Neural progenitor cell (in vitro differentiated cells): ENCODE measurements around the gene CMBL.

GRCh38 chr5:9484008-9484529, 61.8 kb downstream of the SEMA5A start:
- RAMPAGE, long total RNA, result no peak

GRCh38 chr5:9544241-9545550, 1.2 kb downstream of the SEMA5A start:
- RAMPAGE, long total RNA, result no peak

- RAMPAGE, long total RNA, result no peak
These were observed 51.2 kb downstream of the ATPSCKMT start for GRCh38 chr5:10198480-10198969.

DNA sequence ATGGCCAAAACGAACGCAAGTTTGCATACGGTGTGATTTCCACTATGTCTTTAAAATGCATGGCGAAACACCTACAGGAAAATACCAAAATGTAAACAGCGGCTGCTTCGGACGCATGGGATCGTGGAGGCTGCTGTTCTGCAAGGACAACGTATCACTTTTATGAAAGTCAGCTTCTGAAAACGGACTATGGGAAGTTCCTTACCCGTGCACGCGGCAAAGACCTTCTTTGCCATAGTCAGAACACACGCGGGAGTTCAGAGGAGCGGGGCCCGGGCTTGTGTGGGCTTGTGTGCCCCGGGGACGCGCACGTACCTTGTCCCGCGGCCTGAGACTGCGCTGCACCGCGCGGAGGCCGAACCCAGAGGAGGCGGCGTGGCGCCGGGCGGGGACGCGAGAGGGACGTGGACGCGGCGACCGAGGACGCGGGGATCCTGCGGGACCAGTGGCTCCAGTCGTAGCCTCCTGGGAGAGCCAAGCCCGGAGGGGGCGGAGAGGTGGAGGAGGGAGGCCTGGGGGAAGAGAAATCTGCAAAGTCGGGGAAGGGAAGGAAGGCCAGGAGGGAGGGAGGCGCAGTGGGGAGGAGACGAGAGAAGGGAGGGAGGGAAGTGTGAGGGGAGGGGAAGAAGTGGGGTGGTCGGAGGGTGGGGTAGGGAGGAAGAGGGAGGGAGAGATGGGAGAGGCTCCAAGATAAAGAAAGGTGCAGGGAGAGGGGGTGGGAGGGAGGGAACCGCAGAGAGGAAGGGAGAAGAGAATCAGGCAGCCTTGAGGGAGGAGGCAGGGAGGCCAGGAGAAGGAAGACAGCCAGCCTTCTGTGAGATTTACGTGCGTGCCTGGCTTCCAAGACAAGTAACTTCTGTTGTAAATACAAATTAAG, at the start of gene CMBL:
Gene CMBL, minus strand, starts transcription at position 593 of the 877 bp plus-strand sequence.
- RAMPAGE, long total RNA, result no peak

GRCh38 chr5:10329644-10330566, 22.2 kb upstream of the CMBL start:
- RAMPAGE, long total RNA, result no peak

- RAMPAGE, long total RNA, result no peak
These were observed 22.0 kb upstream of the MARCHF6 start for GRCh38 chr5:10331323-10332034.

DNA sequence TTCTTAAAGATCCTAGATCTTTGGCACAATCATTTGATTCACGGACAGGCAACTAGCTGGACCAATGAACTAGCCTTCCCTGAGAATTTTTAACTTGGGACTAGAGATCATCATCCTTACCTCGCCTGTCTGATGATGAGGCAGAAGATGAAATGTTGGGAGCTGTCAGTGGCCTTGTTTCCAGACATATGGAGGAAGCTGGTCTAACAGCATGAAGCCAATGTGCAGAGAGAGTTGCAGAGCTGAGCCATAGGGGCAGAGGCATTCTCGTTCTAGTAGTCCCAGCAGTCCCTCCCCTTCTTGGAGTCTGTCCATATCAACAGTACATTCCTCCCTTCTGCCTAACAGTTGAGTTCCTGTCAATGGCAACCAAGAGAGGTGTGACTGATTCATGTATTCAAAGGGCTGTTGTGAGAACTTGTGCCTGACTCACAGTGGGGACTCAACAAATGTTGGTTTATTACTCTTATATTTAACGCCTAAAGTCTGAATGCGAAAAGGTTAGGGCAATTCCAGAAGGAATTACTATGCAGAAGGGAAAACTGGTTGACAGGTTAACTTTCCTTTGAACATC, 2.0 kb upstream of the MARCHF6 start:
- RAMPAGE, long total RNA, result no peak

- RAMPAGE, long total RNA, result no peak
These were observed 33.3 kb downstream of the MARCHF6 start for GRCh38 chr5:10386748-10387244.

DNA sequence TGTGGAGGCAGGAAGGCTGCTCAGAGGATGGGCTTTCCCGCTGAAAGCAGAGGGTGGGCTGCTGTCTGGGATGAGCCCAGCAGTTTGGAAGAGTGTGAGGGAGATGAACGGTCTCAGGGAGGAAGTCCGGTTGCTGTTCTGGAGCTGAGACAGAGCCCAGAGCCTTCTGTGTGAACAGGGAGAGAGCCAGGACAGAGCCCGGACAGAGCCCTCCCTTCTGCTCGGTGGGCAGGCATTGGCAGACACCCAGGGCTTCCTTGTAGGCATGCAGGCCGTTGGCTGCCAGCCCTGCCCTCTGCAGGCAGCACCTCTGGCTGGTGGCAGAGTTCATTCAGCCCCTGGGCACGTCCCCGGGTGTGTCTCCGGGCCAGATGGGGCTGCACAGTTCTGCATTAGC, 18.8 kb downstream of the ROPN1L start:
- RAMPAGE, long total RNA, result no peak

DNA sequence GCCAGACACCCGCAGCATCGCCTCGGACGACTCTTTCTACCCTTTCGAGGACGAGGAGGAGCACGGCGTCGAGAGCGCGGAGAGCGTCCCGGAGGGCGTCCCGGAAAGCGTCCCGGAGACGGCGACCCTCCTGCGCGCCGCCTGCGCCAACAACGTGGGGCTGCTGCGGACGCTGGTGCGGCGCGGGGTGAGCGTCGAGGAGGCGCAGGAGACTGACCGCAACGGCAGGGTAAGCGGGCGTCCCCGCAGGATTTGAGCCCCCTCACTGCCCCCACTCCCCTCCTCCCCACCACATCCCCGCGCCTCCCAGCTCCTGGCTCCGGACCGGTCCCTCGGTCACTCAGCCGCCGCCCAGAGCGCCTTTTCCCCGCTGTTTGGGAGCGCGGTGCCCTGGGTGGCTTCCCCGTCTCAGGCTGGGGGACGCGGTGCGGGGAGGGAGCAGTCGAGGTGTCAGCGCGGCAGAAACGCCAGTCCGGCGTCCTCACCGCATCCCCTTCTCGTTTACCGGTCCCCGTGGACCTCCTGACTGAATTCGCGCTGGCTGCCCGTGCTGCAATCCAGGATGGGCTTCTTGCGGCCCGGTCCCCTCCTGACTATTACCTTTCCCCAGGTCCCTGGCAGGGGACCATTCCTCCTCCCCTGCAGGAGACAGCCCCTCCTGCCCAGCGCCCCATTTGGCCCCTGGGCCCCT, 880 bp downstream of the ANKRD33B start:
- RAMPAGE, long total RNA, result no peak

DNA sequence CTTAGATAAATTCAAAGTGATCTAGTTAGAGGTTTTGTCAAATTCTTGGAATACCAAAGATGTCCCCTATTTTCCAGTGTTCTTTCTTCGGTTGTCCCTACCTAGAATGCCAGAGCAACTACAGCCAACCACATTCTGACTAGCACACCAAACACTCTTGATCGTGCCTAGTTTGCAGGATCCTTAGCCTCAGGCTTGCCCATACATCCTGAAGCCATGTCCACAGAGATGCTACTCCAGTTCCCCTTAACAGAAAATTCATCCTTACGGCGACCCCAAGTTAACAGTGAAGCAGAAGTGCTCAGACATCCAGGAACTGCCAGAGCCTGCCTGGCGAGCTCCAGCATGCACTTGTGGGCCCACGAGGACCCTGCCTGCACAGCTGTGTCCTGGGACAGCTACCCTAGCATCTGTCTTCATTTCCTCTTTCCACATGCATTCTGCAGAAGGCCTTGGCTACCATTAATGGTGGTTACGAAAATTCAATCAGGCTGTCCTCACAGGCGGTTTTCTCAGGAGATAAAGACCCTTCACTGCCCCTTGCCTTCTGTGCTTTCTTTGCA, 31.4 kb downstream of the DAP start:
- RAMPAGE, long total RNA, result no peak

DNA sequence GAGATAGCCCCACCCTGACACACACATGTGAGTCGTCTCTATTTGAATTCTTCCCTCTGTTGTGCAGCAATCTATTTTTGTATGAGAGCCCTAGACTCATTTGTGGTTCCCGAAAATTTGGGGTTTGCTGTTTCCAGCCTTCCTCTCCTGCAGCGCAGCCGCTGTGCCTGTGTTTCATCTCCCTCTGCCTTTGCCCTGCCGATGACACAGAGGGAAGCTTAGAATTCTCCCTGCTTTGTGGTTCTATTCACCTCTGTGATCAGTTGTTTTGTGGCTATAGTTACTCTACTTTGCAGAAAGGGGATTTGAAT, 95.7 kb upstream of the DAP start:
- RAMPAGE, long total RNA, result no peak

- RAMPAGE, long total RNA, result no peak
These were observed 814 bp downstream of the CTNND2 start for GRCh38 chr5:11903130-11904133.

- RAMPAGE, long total RNA, result no peak
These were observed 720.4 kb upstream of the CTNND2 start for GRCh38 chr5:12624557-12625140.

DNA sequence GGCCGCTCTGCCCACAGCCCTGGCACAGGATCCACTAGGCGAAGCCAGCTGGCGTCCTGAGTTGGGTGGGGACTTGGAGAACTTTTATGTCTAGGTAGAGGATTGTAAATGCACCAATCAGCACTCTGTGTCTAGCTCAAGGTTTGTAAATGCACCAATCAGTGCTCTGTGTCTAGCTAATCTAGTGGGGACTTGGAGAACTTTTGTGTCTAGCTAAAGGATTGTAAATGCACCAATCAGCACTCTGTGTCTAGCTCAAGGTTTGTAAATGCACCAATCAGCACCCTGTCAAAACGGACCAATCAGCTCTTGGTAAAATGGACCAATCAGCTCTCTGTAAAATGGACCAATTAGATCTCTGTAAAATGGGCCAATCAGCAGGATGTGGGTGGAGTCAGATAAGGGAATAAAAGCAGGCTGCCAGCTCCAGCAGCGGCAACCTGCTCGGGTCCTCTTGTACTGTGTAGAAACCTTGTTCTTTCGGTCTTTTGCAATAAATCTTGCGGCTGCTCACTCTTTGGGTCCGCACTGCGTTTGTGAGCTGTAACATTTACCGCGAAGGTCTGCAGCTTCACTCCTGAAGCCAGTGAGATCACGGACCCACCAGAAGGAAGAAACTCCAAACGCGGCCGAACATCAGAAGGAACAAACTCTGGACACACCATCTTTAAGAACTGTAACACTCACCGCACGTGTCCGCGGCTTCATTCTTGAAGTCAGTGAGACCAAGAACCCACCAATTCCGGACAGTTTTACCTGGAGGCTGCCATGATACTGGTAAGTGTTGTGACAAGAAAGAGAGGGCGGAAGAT, 758.3 kb upstream of the CTNND2 start:
- RAMPAGE, long total RNA, result no peak

DNA sequence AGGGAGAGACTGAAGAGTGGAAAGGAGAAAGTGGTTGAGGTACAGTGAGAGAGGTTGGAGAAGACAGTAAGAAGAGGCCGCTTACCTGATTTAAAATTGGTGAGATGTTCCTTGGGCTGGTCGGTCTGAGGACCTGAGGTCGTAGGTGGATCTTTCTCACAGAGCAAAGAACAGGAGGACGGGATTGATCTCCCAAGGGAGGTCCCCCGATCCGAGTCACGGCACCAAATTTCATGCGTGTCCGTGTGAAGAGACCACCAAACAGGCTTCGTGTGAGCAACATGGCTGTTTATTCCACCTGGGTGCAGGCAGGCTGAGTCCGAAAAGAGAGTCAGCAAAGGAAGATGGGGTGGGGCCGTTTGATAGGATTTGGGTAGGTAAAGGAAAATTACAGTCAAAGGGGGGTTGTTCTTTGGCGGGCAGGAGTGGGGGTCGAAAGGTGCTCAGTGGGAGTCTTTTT, 763.4 kb upstream of the CTNND2 start:
- RAMPAGE, long total RNA, result no peak

DNA sequence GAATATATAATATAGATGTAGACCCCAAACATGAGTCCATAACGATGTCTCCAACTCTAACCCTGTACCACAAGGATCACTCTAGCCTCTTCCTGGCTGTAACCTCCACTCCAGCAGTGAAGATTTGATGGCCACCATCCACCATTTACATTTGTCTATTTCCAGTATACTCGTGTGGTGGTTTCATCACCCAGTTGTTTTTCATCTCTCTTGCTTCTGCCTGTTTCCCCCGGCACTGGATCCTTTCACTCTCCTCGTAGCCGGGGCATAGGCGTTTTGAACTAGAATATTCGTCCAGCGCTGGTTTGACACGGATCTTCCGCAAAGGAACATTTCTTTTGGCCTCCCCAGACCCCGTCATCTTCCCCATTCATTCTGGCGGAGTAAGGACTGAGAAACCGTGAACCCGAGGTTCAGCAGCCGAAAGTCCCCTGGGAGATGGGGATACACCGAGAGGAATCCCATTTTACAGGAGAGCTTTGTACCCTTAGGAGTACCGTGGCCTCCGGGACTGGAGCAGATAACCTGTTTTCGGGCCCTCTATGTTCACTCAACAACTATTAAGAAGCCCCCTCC, 760 bp upstream of the TRIO start:
- RAMPAGE, long total RNA, result no peak

GRCh38 chr5:14144538-14145023, 1.4 kb downstream of the TRIO start:
- RAMPAGE, long total RNA, result no peak

DNA sequence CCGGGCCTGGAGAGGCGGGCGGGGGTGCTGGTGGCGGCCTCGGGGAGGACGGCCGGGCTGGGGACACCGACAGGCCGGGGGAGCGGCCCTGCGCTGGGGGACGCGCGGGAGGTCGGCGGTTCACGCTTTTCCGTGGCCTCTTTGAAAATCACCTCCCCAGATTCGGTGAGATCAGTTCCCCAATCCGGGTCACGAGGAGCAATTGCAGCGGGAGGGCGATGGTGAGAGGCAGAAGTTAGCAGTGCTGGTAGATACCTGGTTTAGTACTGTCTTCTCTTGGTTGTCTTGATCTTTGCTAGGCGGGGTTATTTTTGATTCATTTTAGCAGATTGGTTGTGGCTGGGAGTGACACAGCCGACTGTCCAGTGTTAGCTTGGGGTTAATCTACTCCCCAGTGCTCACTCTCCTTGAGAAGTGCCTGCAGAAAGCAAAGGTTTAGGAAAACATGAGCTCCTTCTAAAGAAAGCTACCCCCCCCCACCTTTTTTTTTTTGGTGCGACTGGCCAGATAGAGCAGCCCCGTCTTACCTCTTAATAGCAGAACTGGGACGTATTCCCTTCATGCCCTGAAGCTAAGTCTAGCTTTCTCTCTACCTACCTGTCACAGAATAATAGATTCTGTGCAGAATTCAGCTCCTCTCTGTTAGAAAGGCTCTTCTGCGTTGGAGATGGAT, 2.0 kb downstream of the TRIO start:
- RAMPAGE, long total RNA, result no peak

DNA sequence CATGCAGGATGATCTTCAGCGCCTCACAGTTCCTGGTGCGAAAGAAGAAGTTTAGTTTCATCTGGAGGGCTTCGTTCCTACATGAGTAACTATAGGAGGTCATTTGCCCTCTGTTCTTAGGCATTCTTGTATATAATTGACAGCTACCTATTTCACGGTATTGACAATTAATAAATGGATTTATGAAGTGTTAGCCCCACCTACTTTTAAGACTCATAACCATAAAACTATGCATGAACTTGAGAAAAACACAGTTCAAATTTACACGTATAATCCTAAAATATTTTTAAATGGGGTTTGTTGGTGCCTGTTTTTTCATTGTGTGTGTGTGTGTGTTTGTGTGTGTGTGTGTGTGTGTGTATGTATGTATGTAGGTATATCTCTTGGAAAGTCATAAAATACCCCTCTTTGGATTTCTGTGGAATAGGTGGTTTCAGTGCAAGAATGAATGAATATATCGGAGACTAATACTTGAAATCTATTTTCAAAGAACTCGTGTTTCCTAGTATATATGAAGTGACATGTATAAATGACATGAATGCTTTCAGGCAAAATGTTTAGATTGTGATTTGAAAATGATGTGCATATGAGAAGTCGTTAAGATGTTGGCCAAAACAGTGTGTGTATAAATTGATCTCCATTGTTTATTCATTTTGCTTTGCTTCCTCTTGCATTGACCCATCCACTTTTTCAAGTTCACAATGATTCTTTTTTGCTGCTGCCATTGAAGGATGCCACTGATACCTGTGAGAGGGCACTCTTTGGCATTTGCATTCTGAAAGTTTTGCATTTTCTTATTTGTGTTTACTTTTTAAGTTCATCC, 8.1 kb downstream of the TRIO start:
- RAMPAGE, long total RNA, result no peak